Metanephros (tissue), 2 donors: ENCODE measurements around a stretch of chr10.

DNA sequence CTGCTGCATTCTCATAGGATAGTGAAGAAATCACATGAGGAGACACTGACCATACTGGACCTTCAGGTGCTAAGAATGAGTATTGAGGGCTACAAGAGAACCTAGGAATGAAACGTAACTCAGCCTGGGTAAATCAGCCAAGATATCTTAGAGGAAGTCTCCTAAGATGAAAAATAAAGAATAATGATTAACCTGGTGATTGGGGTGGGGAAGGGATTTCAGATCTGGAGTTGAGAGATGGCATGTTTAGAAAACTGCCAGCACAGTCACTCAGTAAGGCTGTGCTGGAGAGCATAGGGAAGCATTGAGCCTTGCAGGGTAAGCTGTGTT lies 2.0 kb upstream of the MALRD1 start:
- RAMPAGE, long total RNA: no peak

DNA sequence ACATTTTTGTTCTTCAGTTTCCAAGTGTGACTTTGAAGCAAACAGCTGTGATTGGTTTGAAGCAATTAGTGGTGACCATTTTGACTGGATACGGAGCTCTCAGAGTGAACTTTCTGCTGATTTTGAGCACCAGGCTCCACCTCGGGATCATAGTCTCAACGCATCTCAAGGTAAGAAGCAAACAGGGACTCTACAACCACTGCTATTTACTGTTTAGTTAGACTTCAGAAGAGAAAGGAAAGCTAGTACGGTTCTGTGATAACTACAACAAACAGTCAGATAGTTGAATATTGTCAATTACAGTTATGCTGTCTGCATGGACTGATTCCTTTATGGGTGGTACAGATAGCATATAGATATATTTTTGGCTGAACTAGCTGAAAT lies 155.1 kb downstream of the MALRD1 start:
- RAMPAGE, long total RNA: no peak

DNA sequence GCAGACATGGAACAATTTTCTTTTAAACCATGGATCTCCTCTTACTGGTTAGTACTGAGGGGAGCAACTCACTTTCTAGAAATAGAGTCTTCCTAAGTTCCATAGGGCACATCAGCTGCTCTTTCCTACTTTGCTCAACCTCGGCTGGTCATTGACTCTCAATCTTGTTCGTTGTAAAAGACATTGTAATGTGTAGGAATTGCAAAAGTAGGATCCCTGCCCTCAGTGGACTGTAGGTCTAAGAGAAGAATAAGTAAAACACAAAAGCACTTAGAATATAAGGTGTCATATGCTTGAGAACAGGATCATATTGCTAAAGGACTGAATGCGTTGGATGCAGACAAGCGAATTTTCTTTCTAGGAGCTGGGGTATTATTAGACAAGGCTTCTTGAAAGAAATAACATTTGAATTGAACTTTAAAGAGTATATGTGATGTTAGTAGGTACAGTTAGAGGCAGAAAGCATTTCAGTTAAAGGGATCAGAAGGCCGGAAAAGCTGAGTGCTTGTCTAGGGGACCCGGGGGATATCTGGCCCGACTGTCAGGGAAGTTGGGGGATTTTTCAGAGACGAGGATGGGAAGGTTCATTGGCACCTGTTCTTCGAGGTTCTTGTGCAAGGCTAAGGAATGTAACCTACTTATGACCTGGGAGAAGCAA lies 58.2 kb downstream of the PLXDC2 start:
- RAMPAGE, long total RNA: no peak

- RAMPAGE, long total RNA: no peak
Observed at GRCh38 chr10:19920205-19920652, 104.0 kb downstream of the PLXDC2 start.

GRCh38 chr10:20181288-20181891 lies 365.2 kb downstream of the PLXDC2 start:
- RAMPAGE, long total RNA: no peak

DNA sequence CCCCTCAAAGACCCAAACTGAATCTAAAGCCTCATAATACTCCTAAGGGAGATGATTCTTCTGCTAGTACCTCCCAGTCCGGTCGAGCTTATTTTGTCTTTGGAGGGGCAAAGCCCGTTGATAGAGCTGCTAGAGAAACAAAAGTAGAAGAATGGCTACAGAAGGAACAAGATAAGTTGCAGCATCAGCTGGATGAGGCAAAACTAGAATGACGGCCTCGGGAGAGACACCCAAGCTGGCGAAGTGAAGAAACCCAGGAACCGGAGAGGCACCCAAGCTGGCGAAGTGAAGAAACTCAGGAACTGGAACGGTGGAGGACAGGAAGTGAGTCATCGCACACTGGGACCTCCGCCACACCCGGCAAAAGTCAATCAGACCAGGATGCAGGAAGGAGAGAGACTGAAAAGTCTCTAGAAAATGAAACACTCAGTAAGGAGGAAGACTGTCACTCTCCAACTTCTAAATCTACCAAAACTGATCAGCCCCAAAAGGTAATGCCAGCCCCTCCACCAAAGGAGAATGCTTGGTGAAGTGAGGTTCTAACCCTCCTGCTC lies 133.0 kb upstream of the NEBL start:
- RAMPAGE, long total RNA: no peak

- RAMPAGE, long total RNA: no peak
Observed at GRCh38 chr10:21173758-21174742, 276.9 kb upstream of the NEBL start.

DNA sequence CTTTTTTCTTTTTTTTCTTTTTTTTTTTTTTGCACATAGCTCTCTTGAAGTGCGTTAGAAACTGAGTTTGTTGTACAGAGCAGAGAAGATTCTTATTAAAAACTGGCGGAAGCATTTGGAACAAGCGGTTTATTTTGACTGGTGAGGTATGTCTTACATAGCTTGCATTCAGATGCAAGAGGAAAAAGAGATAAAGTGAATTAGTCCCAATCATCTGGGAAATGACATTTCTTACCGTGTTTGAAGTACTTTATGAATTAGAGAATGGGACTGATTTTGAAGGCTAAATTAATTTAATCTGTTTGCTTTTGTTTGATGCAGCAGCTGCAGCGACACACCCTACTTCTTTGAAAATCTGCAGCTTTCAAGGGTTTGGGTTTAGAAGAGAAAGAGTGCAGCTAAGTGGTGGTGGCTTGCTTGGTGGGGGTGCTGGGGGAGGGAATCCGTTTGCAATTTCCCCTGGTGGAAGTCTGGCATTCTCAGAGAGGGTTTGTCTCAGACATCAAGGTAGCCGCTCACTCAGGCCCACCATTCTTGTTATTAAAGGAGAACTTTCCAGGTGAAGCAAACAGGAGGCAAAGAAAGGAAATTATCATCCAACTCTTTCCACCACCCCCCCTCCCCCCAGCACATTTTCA lies 231.8 kb downstream of the SKIDA1 start:
- RAMPAGE, long total RNA: no peak

DNA sequence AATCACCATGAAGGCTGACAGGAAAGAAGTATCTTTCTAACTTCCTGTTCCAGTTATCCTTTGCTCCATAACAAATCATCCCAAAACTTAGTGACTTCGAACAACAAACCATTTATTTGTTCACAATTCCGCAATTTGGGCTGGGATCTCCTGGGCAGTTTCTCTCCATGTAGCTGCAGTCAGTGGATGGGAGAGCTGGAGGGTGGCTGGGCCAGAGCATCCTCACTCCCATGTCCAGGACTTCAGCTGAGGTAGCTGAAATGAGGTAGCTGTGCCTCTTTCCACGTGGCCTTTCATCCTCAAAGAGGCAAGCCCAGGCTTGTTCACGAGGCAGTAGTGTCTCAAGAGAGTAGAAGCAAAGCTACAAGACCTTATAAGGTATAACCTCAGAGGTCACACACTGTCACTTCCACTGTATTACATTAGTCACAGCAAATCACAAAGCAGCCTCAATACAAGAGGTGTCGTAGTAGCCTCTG lies 97.8 kb downstream of the SKIDA1 start:
- RAMPAGE, long total RNA: no peak

- RAMPAGE, long total RNA: no peak
Observed at GRCh38 chr10:21612050-21612677, 78.1 kb downstream of the MLLT10 start.

DNA sequence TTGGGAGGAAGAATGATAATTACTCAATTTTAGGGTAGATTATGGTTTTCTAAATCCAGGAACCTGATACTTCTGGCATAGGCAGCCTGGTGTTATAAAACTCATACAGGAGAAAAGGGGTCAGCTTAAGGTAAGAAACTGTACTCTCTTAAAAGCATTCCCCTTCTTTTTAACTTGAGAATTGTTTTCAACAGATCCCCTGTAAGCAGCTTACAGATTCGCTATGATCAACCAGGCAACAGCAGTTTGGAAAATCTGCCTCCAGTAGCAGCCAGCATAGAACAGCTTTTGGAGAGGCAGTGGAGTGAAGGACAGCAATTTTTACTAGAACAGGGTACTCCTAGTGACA lies 196.6 kb downstream of the MLLT10 start:
- RAMPAGE, long total RNA: no peak

DNA sequence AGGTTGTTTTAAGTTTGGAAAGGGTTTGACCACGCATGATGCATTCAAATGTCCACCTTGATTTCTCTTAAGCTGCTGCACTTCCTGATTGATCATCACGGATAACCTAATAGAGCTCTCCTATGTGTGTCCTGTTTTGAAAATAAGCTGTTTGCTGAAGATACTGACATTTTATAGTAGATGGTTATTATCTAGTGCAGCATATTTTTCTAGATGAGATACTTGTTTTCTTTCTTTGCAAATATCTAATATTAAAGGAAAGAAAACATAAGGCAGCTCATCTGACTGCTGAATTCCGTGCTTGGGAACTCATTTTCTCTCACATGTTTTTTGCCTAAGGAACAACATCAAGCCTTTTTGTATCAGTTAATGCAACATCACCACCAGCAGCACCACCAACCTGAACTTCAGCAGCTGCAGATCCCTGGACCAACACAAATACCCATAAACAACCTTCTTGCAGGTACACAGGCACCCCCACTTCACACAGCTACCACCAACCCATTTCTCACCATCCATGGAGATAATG lies 205.7 kb downstream of the MLLT10 start:
- RAMPAGE, long total RNA: no peak

- RAMPAGE, long total RNA: no peak
Observed at GRCh38 chr10:21928144-21928824, 75.2 kb downstream of the DNAJC1 start.

GRCh38 chr10:22253462-22254011 lies 35.7 kb upstream of the EBLN1 start:
- RAMPAGE, long total RNA: no peak

GRCh38 chr10:22341563-22341741 lies 3.8 kb upstream of the SPAG6 start:
- RAMPAGE, long total RNA: no peak

DNA sequence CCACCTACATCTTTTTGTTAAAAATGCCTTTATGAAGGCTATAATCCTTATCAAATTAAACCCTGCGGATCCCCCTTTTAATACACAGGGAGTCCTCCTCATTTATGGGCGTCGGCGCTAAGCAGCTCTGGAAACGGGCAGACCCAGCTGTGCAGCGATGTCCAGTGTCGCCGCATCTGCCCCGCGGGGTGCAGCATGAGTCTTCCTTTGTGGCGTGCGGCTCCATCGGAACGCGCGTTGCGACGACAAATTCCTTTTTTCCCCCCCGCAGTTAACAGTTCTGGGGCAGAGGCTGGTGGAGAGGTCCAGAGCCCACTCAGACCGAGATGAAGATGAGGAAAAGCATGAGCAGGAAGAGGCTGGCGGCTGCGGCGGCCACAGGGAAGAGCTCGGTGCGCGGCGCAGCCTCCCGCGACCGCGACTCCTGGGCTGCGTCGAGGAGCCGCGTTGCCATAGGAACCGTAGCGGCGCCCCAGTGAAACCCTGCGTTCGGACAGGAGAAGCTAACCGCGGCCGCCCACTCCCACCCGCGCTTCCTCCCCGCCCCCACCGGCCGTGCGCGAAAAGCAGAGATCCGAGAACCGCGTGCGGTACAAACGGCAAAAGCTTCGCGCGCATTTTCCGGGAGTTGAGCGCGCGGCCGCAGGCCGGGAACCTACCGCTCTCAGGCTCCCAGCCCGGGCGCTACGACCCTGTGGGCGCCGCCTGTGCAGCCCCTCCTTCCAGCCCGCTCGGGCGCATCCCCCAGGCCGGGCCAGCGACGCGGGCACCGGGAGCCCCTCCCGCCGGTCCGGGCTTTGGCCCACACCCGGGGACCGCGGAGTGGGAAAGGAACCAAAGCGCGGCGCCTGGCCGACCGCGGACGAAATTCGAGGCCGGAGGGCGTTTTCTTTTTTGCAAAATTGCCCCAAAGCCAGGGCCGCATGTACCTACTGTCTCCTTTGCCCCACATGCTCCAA lies 130.7 kb downstream of the SPAG6 start:
- RAMPAGE, long total RNA: no peak

- RAMPAGE, long total RNA: no peak
Observed at GRCh38 chr10:22479405-22479831, 134.1 kb downstream of the SPAG6 start.

DNA sequence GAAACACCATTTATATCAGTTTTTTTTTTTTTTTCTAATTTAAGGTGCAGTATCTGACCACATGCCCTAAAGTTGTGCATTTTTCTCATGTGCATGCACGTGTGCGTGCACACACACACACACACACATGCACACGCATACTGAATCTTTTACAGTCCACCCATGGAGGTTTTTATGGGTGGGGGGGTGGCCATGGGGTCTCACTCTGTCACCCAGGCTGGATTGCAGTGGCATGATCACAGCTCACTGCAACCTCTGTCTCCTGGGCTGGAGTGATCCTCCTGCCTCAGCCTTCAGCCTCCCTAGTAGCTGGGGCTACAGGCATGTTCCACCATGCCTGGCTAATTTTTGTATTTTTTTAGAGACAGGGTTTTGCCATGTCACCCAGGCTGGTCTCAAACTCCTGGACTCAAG lies 139.9 kb downstream of the SPAG6 start:
- RAMPAGE, long total RNA: no peak

DNA sequence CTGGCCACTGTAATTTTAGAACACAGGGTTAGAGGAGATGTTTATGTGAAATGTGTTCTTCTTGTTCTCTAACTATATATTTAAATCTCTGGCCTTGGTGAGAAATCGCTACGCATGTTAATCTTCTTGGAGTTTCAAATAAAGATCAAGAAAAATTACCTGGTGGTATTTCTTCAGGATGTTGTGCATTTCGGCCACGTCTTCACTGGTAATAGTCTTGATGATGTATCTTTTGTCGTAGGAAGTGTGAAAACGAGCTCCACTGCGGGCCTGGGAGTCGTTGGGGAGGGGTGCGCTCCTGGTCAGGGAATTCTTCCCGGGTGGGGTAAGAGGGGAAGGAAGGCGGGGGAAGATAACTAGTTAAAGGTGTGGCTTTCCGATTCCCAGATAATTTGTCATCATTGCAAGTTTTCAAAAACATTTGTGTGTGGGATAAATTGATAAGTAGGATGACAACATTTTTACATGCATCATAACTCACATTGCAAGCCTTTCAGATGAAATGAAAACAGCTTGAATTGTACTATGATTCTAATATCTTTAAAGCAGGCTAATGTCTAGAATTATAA lies 122.8 kb downstream of the PIP4K2A start:
- RAMPAGE, long total RNA: no peak

GRCh38 chr10:22634023-22634591 lies 80.3 kb downstream of the PIP4K2A start:
- RAMPAGE, long total RNA: no peak